Tibial nerve (tissue), 3 donors: Measurements from ENCODE around the gene ODR4.

DNA sequence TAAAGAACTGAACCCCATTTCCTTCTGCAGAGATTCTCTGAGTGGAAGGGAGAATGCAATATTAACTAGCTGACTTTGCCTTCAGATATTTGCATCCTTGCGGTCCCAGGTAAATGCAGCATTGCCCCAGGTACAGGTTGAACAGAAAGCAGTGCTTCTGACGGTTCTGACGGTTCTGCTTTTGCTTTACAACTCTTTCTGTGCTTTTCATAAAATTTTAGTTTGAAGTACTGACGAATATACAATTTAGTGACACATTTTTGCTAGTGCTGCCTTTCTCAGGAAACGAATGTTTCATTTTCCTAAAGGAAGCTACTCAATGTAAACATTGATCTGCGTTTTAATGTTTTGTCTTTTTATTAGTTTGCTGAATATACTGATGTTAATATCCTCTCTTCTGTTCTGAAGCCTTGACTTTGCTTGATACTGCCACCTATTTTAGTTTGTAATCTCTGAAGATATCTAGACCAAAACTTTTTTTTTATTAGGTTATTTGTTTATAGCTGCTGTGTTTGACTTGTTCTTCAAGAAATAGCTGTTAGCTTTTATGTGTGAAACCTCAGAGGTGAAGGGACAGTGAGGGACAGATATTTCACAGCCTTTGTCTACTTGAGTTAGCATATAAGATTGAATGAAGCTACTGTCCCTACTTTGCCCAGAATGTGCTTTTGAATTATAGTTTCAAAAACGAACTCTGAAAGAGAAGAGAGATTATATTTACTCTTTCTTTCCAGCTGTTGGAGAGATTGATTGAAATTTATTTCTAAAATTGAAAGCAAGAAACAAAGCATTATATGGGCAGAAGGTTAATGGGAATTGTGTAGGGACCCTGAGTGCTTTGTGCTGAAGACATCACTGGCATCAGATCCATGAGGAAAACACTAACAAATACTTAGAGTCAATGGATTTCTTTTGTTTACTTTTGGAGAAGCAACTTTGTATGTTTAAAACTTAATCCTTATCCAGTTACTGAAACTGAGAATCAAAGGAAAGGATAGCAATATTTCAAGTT, 66.7 kb downstream of the C1orf21 start:
- PRO-cap = no peak
- RAMPAGE, long total RNA, 3 experiments = no peak in any of the 3 experiments

- PRO-cap = no peak
- RAMPAGE, long total RNA, 3 experiments = no peak in any of the 3 experiments
Observed at GRCh38 chr1:184481998-184482635, 95.3 kb downstream of the C1orf21 start.

- PRO-cap = no peak
- RAMPAGE, long total RNA, 3 experiments = no peak in any of the 3 experiments
Observed at GRCh38 chr1:184893653-184894174, 80.6 kb downstream of the NIBAN1 start.

DNA sequence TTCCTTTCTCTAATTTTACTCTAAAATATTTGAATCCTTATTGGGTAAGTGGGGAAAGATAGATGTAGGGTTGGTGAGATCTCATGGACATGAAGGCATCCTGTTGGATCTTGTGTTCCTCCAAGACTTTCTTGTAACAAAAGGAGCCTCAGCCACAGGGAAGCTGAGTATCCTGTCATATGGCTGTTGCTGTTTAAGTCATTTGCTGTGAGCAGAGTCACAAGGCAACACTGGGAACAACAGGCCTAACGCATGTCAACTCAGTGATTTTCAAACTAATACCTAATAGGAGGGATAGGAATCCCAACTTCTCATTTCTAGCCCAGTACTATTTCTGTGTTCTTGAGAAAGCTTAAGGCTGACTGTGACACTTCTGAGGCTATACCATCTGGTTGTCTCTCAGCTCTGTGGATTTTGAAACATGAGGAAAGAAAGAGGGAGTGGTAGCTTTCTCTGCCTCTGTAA, 166.5 kb upstream of the IVNS1ABP start:
- PRO-cap = no peak
- RAMPAGE, long total RNA, 3 experiments = no peak in any of the 3 experiments

- PRO-cap = no peak
- RAMPAGE, long total RNA, 3 experiments = no peak in any of the 3 experiments
Observed at GRCh38 chr1:185570777-185571535, 163.2 kb upstream of the HMCN1 start.

- PRO-cap = no peak
- RAMPAGE, long total RNA, 3 experiments = no peak in any of the 3 experiments
Observed at GRCh38 chr1:185733702-185734054, 513 bp upstream of the HMCN1 start.

GRCh38 chr1:186082111-186082776, 213.8 kb upstream of the PRG4 start:
- PRO-cap = no peak
- RAMPAGE, long total RNA, 3 experiments = no peak in any of the 3 experiments

DNA sequence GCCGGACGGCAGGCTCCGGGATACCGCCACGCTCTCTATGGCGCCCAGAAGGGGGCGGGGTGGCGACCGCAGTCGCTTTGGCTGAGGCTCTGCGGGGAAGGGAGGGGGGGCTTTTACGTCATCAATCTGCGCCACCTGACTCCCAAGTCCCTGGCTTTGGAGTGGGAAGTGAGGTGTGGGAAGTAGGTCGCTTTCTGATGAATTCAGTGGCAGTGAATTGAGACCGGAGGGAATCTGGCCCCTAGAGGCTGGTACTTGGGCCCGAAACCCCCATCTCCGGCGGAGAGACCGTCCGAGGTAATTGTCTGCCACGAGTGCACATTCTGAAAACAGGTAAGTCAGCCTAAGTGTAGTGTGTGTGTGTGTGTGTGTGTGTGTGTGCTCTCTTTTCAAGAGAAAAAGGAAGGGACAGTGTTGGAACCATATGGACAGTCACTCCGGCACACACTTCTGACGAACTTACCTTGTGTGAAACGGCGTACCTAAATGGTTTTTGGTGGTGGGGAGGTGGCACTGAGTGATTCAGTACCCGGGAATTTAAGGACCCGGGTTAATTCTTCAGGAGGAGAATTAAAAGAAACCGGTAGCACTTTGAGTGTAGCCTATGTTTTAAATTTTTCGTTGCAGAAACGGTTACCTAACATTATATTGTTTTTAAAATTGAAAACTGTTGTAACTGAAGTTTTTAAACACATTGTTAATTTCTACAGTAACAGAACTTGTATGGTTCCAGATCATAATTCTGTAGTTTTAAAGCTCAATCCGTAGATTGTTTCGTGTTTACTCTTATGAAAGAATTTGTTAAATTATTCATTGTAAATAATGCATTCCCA, at the start of gene ODR4:
Gene ODR4, plus strand, starts transcription at position 197 of the 833 bp plus-strand sequence.
- PRO-cap = bidirectional peak, plus-strand start at position 220 of the sequence, minus-strand start at position 91 of the sequence
- RAMPAGE, long total RNA, 3 experiments = start-site peak on the plus strand in 3 of 3 experiments, centred at positions 197 to 226 of the sequence, 371 to 717 reads per replicate; start-site peak on the minus strand in 3 of 3 experiments, centred at positions 50 to 79 of the sequence, 32 to 92 reads per replicate

GRCh38 chr1:188272071-188272568, 1443.4 kb downstream of the PLA2G4A start:
- PRO-cap = no peak
- RAMPAGE, long total RNA, 3 experiments = no peak in any of the 3 experiments

- PRO-cap = no peak
- RAMPAGE, long total RNA, 3 experiments = no peak in any of the 3 experiments
Observed at GRCh38 chr1:189762621-189763002, 715.1 kb downstream of the BRINP3 start.

DNA sequence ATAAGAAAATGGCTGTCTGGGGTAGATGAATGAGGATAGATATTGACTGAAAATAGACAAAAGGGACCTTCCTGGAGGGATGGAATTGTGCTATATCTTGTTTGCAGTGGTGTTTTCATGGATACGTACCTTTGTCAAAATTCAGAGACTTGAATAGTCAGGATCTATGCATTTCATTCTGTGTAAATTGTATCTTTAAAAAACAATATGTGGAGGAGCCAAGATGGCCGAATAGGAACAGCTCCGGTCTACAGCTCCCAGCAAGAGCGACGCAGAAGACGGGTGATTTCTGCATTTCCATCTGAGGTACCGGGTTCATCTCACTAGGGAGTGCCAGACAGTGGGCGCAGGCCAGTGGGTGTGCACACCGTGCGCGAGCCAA, 75.2 kb upstream of the RGS1 start:
- PRO-cap = no peak
- RAMPAGE, long total RNA, 3 experiments = no peak in any of the 3 experiments

DNA sequence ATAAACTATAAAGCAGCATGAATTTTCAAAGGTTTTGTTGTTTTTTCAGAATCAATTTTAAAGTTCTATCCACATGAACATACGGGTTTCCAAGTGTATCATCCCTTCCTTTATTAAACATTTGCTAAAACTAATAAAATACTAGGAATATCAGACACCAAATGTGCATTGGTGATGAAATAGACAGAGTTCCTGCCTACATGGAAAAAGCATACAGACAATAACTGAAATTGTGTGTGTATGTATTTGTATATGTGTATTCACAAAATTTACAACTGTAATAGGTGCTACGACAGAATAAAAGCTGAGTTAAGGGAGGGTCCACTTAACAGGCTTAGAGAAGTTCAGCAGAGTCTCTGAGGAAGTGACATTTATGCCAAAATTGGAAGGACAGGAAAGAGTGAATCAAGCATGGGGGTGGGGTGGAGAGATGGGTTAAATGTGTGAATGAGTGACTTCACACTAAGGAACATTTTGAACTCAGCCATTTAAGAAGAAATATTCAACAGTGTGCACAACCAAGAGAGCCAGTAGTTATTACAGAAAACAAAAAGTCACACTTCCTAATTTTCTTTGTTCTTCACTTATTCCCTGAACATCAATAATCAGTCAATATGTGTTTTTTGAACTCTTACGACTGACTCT, 53.9 kb upstream of the RGS1 start:
- PRO-cap = no peak
- RAMPAGE, long total RNA, 3 experiments = no peak in any of the 3 experiments

DNA sequence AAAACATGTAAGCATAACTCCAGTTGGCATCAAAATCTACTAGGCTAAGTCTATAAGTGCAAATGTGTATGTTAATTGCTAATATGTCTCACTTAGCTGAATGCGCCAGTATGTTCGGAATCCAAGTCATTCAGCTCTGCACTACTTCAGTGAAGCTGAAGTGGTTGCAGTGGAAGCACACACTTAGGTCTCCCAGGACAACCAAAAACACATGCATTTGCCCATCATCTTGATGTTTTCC, 41.1 kb upstream of the RGS2 start:
- PRO-cap = no peak
- RAMPAGE, long total RNA, 3 experiments = no peak in any of the 3 experiments

DNA sequence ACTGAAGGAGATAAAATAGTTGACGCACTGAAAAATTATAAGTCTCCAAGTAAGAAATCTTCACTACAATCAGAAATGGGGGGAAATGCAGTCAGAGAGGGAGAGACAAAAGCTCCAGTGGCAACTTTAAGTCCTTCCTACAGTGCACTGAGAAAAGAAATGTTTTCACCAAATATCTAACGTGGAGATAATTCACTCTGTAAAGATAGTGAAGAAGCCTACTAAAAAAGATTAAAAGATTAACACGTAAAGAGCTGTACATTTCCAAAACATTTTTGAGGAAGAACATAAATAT, 7.1 kb upstream of the RGS2 start:
- PRO-cap = no peak
- RAMPAGE, long total RNA, 3 experiments = no peak in any of the 3 experiments

GRCh38 chr1:192810822-192811460, 2.1 kb downstream of the RGS2 start:
- PRO-cap = no peak
- RAMPAGE, long total RNA, 3 experiments = no peak in any of the 3 experiments

DNA sequence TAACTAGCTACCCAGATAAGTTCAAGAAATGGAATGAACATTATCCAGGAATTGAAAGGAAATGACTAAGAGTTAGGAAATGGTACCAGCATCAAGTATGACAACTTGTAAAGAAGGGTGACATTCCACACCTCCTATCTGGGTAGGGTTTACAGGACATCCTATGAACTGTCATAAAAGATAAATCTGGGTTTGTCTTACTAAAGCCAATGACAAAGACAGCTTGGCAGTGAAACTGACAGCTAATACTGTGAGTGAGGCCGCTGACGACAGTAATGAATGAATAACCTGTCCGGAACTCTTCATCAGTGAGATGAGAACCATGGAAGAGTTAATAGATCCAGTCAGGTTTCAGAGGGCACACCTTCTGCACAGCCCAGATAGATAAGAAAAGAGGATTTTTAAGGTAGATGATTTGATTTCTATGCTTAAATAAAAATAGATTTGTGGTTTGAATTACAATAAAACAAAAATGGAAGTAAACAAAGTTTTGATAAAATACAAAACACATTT, 18.4 kb downstream of the RGS2 start:
- PRO-cap = no peak
- RAMPAGE, long total RNA, 3 experiments = no peak in any of the 3 experiments

- PRO-cap = no peak
- RAMPAGE, long total RNA, 3 experiments = no peak in any of the 3 experiments
Observed at GRCh38 chr1:192895258-192895824, 86.5 kb downstream of the RGS2 start.

- PRO-cap = no peak
- RAMPAGE, long total RNA, 3 experiments = no peak in any of the 3 experiments
Observed at GRCh38 chr1:193114043-193114434, 7.8 kb upstream of the CDC73 start.

GRCh38 chr1:193216865-193217415, 30.5 kb upstream of the B3GALT2 start:
- PRO-cap = no peak
- RAMPAGE, long total RNA, 3 experiments = no peak in any of the 3 experiments

DNA sequence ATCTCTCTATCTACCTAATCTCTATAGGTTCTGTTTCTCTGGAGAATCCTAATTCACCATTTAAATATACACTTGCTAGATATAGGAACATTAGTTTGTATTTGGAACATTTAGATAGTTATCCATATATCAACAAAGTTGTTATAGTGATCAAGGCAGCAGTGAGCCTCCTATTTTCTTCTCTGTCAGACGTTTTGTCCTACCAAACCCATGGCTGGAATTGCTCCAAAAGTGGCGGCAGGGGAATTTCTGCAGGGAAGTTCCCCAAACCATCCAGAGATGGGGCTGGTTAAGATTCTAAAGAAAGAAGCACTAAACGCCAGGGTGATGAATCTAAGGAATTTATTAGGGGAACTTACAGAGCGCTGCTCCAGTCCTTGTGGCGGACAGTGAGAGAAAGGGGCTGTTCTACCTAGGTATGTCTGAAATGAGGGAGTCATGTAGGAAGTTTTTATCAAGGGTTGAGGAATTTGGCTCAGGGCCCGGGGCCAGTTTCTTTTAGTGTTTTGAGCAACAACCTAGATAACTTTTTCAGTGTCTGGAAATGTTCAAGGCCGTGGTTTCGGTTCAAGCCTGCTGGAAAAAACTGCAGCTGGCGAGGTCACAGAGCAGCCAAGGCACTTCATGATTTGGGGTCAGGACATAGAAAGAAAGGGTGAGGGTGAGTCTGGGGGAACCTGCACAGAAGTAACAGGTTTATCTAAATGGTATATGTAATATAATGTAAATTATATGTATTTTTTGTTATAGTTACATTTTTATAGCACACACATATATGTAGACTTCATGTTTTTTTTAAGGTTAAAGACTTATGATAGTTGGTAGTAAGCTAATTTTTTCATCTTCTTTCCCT, 222.5 kb upstream of the B3GALT2 start:
- PRO-cap = no peak
- RAMPAGE, long total RNA, 3 experiments = no peak in any of the 3 experiments